ENCODE results near the gene BAZ2A.

DNA sequence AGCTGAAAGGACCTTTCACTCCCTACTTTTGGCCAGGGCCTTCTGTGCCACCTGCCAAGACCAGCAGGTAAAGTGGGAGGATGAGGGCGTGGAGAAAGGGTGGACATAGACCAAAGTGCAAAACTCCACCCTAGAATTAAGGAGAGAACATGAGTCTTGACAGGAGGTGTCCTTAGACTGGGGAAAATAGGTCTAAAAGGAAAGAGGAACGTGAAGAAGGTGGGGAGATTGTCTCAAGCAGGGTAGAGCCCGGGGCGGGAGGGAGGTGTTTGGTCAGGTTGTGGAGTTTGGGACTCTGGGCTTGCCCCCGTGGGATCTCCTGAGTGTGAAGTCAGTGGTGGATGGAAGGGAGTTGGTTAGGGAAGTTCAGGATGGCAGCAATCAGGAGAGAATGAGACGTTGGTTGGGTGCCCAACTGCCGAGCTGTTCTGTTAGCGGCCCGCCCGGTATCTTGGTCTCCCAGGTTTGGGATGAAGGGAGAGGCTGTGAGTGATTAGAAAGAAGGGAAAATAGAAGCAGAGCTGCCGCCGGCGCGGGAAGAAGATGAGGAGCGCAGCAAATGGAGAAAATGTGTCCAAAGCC, 407 bp downstream of the DGKA start:
- PRO-cap, 4 experiments = no peak in any of the 4 experiments
- RAMPAGE, long total RNA, 4 experiments = no peak in any of the 4 experiments

- PRO-cap, 4 experiments = no peak in any of the 4 experiments
- RAMPAGE, long total RNA, 4 experiments = no peak in any of the 4 experiments
Observed at GRCh38 chr12:55952590-55953400, 13.0 kb downstream of the PMEL start.

- PRO-cap, 4 experiments = no peak in any of the 4 experiments
- RAMPAGE, long total RNA, 4 experiments = no peak in any of the 4 experiments
Observed at GRCh38 chr12:55992553-55993242, 4.4 kb upstream of the SUOX start.

DNA sequence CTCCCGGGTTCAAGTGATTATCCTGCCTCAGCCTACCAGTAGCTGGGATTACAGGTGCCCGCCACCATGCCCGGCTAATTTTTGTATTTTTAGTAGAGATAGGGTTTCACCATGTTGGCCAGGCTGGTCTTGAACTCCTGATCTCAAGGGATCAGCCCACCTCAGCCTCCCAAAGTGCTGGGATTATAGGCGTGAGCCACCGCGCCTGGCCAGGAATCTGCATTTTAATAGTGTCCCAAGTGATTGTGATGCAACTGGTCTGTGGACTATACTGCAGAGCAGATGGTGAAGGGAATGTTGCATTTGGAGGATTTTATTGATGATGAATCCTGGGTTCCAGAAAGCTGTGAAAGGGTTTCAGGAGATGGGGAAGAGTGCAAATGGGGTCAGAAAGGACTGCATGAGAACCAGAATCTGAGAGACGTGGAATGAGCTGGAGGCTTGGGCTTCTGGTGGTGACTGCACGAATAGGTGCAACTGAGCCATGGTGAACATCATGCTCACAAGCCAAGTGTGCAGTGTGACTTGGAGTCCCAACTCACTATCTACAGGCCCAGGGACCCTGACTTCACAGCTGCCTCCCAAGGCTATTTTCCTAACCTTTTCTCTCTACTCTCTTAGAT, 4.4 kb downstream of the RPS26 start:
- PRO-cap, 4 experiments = peak in 3 of 4 experiments; most common plus-strand start position 415 of the sequence (in 3)
- RAMPAGE, long total RNA, 4 experiments = no peak in any of the 4 experiments

GRCh38 chr12:56080690-56081145, 753 bp downstream of the ERBB3 start:
- PRO-cap, 4 experiments = no peak in any of the 4 experiments
- RAMPAGE, long total RNA, 4 experiments = no peak in any of the 4 experiments

GRCh38 chr12:56119906-56120623, 2.0 kb downstream of the ZC3H10 start:
- PRO-cap, 4 experiments = no peak in any of the 4 experiments
- RAMPAGE, long total RNA, 4 experiments = no peak in any of the 4 experiments

- PRO-cap, 4 experiments = peak in 1 of 4 experiments; most common minus-strand start chr12:56121294 (in 1)
- RAMPAGE, long total RNA, 4 experiments = no peak in any of the 4 experiments
Observed at GRCh38 chr12:56120993-56121783, 3.1 kb downstream of the ZC3H10 start.

DNA sequence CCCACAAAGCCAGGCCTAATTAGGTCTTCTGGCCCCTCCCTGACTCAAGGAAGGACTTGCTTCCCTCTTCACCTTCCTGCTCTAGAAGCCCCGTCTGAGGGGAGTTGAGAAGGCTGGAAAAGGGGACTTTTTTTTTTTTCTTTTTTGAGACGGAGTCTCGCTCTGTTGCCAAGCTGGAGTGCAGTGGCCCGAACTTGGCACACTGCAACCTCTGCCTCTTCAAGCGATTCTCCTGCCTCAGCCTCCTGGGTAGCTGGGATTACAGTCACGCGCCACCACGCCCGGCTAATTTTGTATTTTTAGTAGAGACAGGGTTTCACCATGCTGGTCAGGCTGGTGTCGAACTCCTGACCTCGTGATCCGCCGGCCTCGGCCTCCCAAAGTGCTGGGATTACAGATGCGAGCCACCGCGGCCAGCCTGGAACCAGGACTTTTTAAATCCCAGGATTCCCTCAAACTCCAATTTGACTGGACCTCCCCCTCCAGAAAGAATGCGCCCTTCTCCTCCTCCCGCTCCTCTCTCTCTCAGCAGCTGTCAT, 1.8 kb downstream of the ESYT1 start:
- PRO-cap, 4 experiments = peak in 3 of 4 experiments; most common minus-strand start position 436 of the sequence (in 3)
- RAMPAGE, long total RNA, 4 experiments = no peak in any of the 4 experiments

GRCh38 chr12:56143602-56144849, 8.4 kb upstream of the MYL6B start:
- PRO-cap, 4 experiments = peak in 4 of 4 experiments; most common plus-strand start chr12:56144157 (in 4); most common minus-strand start chr12:56144059 (in 4)
- RAMPAGE, long total RNA, 4 experiments = no peak in any of the 4 experiments

DNA sequence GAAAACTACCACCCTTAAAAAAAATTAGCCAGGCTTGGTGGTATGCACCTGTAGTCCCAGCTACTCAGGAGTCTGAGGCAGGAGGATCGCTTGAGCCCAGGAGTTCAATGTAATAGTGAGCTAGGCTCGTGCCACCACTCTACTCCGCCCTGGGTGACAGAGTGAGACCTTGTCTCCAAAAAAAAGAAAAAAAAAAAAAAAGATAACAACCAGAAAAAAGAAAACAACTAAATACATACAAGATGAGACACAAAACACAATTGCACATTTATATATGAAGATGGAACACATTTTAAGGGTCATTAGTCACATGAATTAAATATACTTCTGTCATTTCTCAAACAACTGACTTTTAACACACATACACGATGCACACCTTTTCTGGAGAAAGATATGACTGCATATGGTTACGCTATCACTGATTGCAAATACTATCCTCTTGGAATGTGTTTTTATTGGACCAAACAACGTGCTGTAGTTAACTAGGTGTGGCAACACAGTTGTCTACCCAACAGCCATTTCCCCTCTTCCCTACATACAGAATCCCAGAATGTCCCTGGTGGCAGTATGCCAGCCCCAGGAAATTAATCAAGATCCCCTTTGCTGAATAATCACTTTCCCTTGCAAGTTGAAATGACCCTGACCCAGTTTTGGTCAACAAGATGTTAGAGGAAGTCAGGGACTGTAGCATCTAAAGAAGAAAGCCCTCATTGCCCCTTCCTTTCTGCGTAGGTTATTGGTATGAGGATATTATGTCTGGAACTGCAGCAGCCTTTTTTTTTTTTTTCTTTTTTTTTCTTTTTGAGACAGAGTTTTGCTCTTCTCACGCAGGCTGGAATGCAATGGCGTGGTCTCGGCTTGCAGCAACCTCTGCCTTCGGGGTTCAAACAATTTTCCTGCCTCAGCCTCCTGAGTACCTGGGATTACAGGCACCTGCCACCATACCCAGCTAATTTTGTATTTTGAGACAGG, 5.7 kb upstream of the MYL6B start:
- PRO-cap, 4 experiments = no peak in any of the 4 experiments
- RAMPAGE, long total RNA, 4 experiments = no peak in any of the 4 experiments

DNA sequence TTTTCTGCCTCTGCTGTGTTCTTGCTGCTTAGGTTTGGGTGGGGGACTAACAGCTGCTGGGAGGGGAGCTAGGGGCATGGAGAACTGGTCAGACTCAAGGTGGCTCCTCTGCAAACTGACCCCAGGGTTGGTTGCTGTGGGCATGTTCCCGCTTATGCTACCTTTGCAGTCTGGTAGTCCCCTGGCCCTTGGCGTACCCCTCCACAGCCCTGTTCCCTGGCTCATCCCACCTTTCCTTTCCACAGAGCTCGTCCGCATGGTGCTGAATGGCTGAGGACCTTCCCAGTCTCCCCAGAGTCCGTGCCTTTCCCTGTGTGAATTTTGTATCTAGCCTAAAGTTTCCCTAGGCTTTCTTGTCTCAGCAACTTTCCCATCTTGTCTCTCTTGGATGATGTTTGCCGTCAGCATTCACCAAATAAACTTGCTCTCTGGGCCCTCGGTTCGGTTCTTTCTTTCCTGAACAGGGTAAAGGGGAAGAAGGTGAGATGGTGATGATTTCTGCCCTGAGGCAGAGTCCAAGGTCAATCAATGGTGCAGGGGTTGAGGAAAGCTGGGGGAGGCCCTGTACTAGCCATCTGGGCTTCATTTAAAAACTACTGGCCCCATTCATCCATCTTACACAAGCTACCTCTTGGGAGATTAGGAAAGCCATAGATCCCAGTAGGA, 3.1 kb downstream of the MYL6 start:
- PRO-cap, 4 experiments = peak in 1 of 4 experiments; most common plus-strand start position 249 of the sequence (in 1)
- RAMPAGE, long total RNA, 4 experiments = no peak in any of the 4 experiments

DNA sequence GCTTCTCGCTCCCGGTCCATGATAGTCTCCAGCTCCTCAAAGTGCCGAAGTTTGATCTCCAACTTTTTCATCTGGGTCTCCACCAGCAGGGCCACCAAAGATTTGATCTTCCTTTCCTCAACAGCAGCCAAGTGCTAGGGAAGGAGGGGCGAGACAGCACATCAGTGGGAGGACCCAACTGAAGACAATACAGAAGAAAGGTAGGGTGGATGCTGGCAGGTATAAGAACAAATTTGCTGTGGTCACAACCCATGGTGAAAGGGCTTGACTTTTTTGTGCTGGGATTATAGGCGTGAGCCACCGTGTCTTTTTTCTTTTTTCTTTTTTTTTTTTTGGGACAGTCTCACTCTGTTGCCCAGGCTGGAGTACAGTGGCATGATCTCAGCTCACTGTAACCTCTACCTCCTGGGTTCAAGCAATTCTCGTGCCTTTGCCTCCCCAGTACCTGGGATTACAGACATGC, 9.9 kb downstream of the MYL6 start:
- PRO-cap, 4 experiments = no peak in any of the 4 experiments
- RAMPAGE, long total RNA, 4 experiments = no peak in any of the 4 experiments

GRCh38 chr12:56169456-56170588, 11.7 kb downstream of the MYL6 start:
- PRO-cap, 4 experiments = no peak in any of the 4 experiments
- RAMPAGE, long total RNA, 4 experiments = no peak in any of the 4 experiments

- PRO-cap, 4 experiments = no peak in any of the 4 experiments
- RAMPAGE, long total RNA, 4 experiments = no peak in any of the 4 experiments
Observed at GRCh38 chr12:56479608-56480015, 8.3 kb downstream of the GLS2 start.

GRCh38 chr12:56628549-56629454, 1.3 kb downstream of the BAZ2A start:
- PRO-cap, 4 experiments = peak in 4 of 4 experiments; most common plus-strand start chr12:56629188 (in 3); most common minus-strand start chr12:56628893 (in 4)
- RAMPAGE, long total RNA, 4 experiments = no peak in any of the 4 experiments

DNA sequence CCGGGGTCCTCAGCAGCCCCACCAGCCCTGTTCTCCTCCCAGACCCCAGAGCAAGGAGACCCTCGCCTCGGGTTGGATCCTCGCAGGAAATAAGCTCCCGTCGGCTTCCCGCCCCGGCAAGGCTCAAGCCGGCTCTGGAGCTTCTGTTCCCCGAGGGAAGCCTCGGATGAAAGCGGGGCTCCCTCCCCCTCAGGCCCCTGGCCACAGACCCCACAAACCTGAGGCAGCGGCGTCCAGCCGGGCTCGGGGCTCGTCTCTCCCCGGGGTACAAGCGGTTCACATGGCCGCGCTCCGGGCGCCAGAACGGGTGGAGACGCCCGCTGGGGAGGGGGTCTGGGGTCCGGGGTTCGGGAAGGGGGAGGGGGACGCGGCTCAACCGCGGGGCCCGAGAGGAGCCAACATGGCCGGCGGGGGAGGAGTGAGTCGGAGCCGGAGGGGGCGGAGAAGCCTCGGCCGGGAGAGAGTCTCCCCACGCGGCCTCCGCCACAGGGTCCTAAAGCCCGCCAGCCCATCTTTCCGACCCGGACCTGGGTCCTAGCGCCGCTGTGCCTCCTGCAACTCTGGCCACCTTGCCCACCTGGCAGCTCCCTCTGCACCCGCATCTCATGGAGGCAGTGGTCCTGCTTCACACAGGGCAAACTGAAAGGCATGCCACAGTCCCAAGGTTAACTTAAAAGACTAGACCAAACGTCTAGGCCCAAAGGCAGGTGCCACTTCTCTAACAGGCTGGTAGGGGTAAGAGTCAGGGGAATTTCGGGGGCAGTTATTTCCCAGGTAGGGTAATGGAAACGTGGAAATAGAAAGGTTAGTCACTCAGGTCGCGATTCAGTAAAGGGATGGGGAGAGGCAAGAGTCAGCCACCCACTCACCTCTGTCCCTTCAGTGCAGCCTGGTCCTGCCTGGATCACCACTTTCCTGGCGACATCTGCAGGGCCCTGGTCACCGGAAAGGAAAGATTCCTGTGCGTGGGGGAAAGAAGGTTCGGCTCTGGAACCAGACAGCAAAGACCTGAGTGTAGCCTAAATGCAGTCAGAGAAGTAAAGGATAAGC, at the start of gene BAZ2A:
Gene BAZ2A (minus strand): TSS at position 420 of the 1,050 bp plus-strand sequence.
- PRO-cap, 4 experiments = peak in 4 of 4 experiments; most common minus-strand start position 420 of the sequence (in 4)
- RAMPAGE, long total RNA, 4 experiments = no peak in any of the 4 experiments

GRCh38 chr12:56644733-56645182, 1.0 kb downstream of the ATP5F1B start:
- PRO-cap, 4 experiments = no peak in any of the 4 experiments
- RAMPAGE, long total RNA, 4 experiments = no peak in any of the 4 experiments

DNA sequence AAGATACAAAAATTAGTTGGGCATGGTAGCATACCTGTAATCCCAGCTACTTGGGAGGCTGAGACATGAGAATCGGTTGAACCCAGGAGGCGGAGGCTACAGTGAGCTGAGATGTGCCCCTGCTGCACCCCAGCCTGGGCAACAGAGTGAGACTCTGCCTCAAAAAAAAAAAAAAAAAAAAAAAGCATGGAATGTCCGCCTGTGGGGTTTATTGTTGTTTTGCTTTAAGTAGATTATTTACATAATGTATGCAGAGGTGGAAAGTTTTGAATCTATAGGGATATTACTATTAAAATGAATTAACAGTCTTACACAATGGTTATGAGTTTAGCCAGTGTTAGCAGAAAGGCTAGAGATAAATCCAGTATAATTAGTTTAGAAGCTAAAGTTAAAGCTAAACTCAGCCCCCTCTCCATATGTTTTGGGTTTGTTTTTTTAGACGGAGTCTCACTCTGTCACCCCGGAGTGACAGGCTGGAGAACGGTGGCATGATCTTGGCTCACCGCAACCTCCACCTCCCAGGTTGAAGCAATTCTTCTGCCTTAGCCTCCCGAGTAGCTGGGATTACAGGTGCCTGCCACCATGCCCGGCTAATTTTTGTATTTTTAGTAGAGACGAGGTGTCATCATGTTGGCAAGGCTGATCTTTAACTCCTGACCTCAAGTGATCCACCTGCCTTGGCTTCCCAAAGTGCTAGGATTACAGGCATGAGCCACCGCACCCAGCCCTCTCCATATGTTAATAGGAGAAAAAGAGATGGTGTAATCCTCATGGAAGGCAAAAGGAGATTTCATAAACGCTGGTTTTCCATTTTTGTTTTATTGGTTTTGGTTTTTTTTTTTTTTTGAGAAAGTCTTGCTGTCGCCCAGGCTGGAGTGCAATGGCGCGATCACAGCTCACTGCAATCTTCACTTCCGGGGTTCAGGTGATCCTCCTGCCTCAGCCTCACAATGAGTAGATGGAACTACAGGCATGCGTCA, 8.5 kb downstream of the PTGES3 start:
- PRO-cap, 4 experiments = no peak in any of the 4 experiments
- RAMPAGE, long total RNA, 4 experiments = no peak in any of the 4 experiments

- PRO-cap, 4 experiments = peak in 4 of 4 experiments; most common plus-strand start chr12:56687612 (in 3); most common minus-strand start chr12:56687381 (in 1)
- RAMPAGE, long total RNA, 4 experiments = no peak in any of the 4 experiments
Observed at GRCh38 chr12:56686878-56687712, 989 bp downstream of the PTGES3 start.

GRCh38 chr12:56714126-56714576, 10.9 kb downstream of the NACA start:
- PRO-cap, 4 experiments = no peak in any of the 4 experiments
- RAMPAGE, long total RNA, 4 experiments = no peak in any of the 4 experiments

Data from spleen (tissue), 7 donors.